Myometrial cell (primary cell): ENCODE results near the gene XRCC3.

DNA sequence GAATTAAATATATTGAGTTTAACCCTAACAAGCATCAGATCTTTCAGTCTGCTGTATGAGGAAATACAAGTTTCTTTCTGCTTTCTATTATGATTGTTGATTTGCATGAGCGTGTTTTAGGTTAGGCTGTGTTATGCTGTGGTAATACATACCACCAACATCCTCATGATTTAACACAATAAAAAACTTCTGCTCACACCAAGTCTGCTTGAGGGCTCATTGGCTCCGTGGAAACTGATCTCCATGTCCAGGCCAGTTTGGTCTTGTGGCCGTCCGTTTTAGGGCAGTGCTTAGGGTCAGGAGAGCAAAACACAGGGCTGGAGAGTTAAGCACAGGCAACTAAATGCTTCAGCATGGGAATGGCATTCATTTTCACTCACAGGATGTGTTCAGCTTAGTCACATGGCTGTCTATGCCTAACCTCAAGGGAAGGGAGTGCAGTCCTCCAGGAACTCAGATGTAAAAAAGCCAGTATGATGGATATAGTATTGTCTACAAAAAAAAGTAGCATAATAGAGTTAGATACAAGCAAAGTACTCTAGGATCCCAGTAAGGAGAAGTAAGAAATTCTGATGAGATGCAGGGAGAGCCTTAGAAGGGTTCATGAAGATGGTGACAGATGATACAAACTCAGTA lies 16.2 kb downstream of the MARK3 start:
- RAMPAGE, long total RNA = no peak

DNA sequence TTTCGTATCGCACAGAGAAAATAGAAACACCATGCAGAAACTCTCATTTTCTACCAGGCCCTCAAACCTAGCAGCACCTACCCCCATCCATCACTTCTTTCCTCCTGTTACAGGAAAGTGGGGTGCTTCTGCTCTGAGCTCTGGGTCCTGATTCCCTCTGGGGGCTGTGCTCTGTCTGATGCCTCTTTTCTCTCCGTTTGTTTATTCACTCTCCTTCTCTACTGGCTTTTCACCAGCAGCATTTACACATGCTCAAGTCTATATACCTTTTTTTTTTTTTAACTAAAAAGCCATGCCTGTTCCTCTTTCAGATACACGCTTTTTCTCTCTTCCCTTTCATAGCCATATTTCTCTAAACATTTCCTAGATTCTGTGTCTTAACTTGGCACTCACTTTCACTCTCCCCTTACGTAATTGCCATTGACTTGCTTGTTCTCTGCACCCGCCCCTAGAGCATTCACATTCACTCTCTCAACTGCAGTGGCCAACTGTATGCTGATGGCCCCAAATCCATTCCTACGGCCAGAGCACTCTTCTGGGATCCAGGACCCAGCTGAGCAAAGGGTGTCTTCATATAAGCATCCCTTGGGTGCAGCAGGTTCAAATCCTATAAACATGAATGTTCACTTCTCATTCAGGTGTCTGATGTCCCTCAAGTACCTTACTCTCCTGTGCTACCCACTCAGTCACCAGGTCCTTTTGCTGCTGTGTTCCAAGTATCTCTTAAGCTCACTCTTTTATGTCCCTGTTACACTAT lies 59.6 kb downstream of the CKB start:
- RAMPAGE, long total RNA = no peak

GRCh38 chr14:103518179-103518542 lies 4.5 kb downstream of the CKB start:
- RAMPAGE, long total RNA = no peak

DNA sequence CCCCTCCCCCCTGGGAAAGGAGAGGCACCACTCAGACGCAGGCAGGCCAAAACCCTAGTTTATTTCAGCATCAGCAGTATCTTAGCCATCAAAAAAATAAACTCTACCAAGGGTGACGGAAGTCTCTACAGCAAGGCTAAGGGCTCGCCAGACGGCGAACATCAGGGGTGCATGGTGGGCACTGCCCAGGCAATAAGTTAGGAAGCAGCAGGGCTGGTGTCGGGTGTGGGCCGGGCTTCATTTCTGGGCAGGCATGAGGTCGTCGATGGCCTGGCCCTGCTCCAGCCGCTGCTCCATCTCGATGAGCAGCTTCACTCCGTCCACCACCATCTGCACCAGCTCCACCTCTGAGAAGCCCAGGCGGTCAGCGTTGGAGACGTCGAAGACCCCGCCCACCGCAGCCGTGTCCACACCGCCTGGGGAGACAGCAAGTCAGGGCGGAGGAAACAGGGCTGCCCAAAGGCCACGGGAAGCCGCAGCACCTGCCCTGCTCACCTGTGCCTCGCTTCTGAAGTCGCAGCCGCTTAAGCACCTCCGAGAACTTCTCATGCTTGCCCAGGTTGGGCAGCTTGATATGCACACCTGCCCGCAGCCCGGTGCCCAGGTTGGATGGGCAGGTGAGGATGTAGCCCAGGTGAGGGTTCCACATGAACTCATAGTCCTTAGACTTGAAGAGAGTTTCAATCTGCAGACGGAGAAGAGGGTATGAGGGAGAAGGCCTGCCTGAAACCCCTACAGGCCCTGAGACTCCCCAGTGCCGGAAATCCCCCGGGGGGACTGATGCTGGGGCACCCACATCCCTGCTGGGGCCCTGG lies 2.8 kb downstream of the CKB start:
- RAMPAGE, long total RNA = no peak

DNA sequence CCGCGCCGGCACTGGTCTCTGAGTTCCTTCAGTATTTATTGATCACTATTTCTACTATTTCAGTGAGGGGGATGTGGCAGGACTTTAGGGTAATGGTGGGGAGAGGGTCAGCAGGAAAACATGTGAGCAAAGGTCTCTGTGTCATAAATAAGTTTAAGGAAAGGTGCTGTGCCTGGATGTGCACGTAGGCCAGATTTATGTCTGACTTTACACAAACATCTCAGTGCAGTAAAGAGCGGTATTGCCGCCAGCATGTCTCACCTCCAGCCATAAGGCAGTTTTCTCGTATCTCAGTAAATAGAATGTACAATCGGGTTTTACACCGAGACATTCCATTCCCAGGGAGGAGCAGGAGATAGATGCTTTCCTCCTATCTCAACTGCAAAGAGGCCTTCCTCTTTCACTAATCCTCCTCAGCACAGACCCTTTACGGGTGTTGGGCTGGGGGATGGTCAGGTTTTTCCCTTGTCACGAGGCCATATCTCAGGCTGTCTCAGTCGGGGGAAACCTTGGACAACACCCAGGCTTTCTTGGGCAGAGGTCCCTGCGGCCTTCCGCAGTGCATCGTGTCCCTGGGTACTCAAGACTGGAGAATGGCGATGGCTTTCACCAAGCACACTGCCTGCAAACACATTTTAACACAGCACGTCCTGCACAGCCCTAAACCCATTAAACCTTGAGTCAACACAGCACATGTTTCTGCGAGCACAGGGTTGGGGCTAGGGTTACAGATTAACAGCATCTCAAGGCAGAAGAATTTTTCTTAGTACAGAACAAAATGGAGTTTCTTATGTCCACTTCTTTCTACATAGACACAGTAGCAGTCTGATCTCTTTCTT lies 2.6 kb upstream of the CKB start:
- RAMPAGE, long total RNA = no peak

GRCh38 chr14:103526692-103526927 lies 2.4 kb upstream of the TRMT61A start:
- RAMPAGE, long total RNA = no peak

DNA sequence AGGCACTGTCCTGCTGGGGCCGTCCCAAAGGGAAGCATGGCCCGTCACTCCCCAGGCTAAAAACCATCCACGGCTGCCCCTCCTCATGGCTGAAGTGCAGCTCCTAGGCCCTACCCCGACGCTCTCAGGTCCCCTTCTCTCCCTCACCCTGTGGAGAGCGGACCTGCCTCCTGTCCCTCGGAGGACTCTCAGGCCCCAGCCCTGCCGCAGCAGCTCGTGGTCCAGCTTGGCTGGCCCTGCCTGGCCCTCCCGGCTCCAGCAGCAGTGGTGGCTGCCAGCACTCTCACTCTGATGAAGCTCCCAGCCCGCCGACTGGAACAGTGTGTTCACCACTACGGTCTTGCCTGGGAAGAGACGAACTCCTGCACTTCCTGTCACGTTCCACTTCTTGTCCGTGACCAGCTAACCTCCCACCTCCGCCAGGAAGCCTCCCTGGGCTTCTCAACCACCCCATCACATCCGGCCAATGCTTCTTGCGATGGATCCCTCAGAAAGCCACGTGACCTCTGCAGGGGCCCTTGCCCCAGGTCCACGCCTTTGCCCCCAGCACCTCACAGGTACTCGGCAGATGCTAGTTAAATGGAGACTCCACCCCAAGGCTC lies 11.1 kb downstream of the BAG5 start:
- RAMPAGE, long total RNA = no peak

- RAMPAGE, long total RNA = no peak
Measured at GRCh38 chr14:103634080-103634792, 5.2 kb downstream of the KLC1 start.

GRCh38 chr14:103683516-103683912 lies 31.7 kb downstream of the XRCC3 start:
- RAMPAGE, long total RNA = no peak

- RAMPAGE, long total RNA = no peak
Measured at GRCh38 chr14:103715195-103715582, at the start of gene XRCC3. Gene XRCC3 (minus strand): TSS chr14:103715451.

- RAMPAGE, long total RNA = no peak
Measured at GRCh38 chr14:103722906-103723734, 7.5 kb downstream of the ZFYVE21 start.

DNA sequence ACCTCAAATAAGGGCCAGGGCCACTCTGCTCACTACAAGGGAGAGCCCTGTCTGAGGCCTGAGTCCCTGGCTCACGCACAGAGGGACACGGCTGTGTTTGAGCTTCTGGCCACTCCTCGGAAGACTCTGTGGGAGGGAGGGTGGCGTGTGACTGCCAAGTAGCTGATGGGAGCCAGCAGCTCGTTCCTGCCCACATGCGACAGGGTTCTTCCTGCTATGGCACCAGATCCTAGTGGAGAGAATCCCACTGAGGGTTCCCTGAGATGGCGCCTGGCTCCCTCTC lies 23.5 kb downstream of the ZFYVE21 start:
- RAMPAGE, long total RNA = no peak

- RAMPAGE, long total RNA = no peak
Measured at GRCh38 chr14:103742050-103742531, 26.5 kb downstream of the ZFYVE21 start.

- RAMPAGE, long total RNA = no peak
Measured at GRCh38 chr14:103778590-103778984, 63.0 kb downstream of the ZFYVE21 start.

GRCh38 chr14:103867247-103868383 lies 20.2 kb upstream of the PPP1R13B start:
- RAMPAGE, long total RNA = no peak

GRCh38 chr14:103879619-103880785 lies 32.6 kb upstream of the PPP1R13B start:
- RAMPAGE, long total RNA = no peak

DNA sequence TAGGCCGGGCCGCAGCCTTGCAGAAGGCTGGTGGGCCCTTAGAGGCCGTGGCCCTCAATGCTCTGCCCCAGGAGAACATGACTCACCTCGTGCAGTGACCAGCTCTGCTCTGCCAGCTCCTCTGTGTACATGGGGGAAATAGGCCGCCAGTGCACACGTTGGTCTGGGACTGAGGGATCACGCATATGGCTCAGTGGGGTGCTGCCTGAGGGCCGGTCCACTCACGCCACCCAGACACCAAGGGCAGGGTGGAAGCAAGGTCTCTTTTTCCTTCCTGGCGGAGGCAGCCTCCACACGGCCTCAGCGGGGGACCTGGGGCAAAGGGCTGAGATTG lies 32.1 kb downstream of the ATP5MJ start:
- RAMPAGE, long total RNA = no peak

DNA sequence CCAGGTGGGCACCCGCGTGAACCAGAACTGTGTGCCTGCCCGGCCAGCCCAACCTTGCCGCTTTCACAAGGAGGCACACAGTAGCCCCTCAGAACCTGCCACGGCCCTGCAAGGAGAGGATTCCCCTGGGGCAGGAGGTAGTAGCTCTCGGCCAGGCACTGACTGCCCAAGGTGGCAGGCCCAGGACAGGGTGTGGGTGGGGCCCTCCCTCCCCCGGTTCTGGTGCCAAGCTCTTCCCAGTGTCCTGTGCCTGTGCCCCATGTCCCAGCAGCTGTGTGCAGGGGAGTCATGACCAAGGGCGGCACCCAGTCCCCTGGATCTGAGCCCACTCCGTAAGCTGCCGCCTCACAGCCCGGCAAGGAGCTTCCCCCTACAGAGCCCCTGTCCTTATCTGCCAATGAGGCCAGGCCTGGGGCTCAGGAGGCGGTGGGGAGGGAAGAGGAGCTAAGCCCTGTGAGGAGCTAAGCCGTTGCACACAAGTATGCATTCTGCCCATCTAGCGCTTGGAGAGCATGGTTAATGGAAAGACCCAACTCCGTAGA lies 5.7 kb upstream of the C14orf180 start:
- RAMPAGE, long total RNA = no peak

- RAMPAGE, long total RNA = no peak
Measured at GRCh38 chr14:104676699-104677169, 12.7 kb upstream of the INF2 start.

GRCh38 chr14:104687506-104688653 lies 1.5 kb upstream of the INF2 start:
- RAMPAGE, long total RNA = no peak